H1 (cell line): ENCODE results near the genes CORO7, HMOX2 and CDIP1.

- RRBS = 25% methylated on average over 5 of the region's 17 CpGs
CAGE:
- cytosol, long polyA plus RNA = no peak
- long polyA plus RNA = no peak
- nucleus, long polyA plus RNA = no peak
These were observed 9.2 kb upstream of the DNASE1 start for GRCh38 chr16:3645219-3645796.

- RRBS = no CpG with 5 or more reads among the region's 6 CpGs
CAGE:
- cytosol, long polyA plus RNA = no peak
- long polyA plus RNA = no peak
- nucleus, long polyA plus RNA = no peak
These were observed 8.7 kb upstream of the DNASE1 start for GRCh38 chr16:3645797-3646153.

DNA sequence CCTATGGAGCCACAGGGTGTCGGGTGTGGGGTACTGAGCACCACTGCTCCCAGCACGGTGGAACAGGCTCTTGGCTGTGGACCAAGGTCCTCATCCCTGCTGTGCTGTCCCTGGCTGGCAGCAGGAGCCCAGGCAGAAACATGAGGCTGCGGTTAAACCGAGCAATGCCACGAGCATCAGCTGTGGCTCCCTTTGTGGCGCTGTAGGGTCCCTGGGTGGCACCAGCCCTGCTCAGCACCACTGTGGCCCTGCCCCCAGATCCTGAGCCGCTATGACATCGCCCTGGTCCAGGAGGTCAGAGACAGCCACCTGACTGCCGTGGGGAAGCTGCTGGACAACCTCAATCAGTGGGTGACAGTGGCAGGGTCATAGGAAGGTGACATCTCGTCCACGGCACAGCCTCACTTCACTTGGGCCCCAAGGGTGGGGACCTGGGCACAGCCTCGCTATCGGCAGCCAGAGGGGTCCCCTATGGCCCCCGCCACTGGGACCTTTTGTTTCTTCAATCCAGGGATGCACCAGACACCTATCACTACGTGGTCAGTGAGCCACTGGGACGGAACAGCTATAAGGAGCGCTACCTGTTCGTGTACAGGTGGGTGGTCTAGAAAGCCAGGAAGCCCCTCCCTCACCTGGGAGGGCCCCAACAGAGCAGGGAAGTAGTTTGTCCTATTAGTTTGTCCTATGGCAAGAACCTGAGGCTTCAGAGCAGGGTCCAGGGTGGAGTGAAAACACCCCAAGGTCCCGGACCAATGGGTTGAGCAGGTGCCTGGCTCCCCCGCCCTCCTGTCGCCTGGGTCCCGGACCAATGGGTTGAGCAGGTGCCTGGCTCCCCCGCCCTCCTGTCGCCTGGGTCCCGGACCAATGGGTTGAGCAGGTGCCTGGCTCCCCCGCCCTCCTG is 1.4 kb downstream of the DNASE1 start:
- RRBS = no CpG with 5 or more reads among the region's 26 CpGs
CAGE:
- cytosol, long polyA plus RNA = no peak
- long polyA plus RNA = no peak
- nucleus, long polyA plus RNA = no peak

DNA sequence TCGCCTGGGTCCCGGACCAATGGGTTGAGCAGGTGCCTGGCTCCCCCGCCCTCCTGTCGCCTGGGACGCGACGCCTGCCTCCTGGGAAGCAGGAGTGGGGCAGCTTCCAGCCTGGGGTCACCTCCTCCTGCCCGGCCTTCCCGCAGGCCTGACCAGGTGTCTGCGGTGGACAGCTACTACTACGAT is 1.9 kb downstream of the DNASE1 start:
- RRBS = no CpG with 5 or more reads among the region's 11 CpGs
CAGE:
- cytosol, long polyA plus RNA = no peak
- long polyA plus RNA = no peak
- nucleus, long polyA plus RNA = no peak

DNA sequence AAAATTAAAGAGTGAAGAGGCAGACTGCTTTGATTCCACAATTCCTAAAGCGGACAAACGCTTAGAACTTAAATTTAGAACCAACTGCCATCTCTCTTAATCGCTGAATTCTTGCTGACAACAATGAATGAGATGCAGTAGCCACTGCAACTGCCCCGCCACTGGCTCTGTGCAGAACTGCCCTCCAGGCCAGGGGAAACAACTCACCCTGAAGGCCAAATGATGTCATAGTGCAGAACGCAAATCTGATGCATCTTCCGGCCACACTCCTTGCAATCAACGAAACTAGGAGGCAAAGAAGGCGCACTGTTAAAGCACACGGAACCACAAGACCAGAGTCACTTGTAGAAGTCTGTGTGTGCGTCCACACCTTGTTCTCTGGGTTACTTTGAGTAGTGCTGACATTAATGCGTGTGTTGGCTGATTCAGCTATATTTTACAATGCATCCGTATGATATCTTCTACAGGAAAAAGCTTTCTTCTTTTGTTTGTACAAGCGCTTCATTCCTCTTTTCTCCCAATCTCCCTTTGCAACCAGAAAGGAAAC is 27.8 kb upstream of the TRAP1 start:
- RRBS = no CpG with 5 or more reads among the region's 13 CpGs
CAGE:
- cytosol, long polyA plus RNA = no peak
- long polyA plus RNA = no peak
- nucleus, long polyA plus RNA = no peak

DNA sequence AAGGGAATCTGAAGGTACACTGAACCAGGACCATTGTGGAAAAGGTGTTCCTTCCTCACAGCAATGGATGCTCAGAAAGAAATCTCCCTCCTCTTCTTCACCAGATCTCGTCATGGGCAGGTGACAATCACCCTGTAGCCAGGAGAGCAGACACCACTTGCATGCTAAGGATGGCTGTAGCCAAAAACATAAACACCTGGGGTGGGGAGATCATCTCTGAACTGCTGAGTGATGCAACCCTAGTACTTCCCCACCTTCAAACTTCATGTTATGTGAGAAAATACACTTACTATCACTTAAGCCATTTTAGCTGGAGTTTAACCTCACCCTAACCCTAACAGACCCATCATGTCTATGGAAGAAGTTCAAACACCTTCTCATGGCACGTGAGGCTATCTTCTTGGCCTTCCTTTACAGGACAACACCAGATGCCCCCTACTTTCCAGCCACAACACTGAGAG is 26.3 kb downstream of the CREBBP start:
- RRBS = no CpG with 5 or more reads among the region's 2 CpGs
CAGE:
- cytosol, long polyA plus RNA = no peak
- long polyA plus RNA = no peak
- nucleus, long polyA plus RNA = no peak

- RRBS = no CpG with 5 or more reads among the region's 20 CpGs
CAGE:
- cytosol, long polyA plus RNA = no peak
- long polyA plus RNA = no peak
- nucleus, long polyA plus RNA = no peak
These were observed 1.1 kb upstream of the CREBBP start for GRCh38 chr16:3881583-3881948.

DNA sequence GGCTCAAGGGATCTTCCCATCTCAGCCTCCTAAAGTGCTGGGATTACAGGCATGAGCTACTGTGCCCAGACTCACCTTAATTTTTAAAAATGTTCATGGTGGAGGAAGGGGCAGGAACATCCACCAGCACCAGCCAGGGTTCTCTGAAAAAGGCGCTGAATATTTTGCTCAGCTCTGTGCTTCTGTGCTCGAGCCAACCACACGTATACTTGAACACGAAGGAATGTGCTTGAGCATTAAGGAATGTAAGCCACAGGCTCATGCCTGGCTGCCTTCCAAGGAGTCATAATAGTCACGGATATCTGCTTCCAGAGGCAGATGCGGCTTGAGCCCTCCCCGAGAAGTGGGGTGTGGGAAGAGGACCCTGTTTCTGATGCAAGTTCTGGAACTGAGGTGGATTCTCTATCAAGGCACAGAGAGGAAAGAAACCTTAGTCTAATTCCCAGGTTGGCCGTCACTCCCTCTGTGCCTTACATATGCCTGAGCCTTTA is 65.6 kb upstream of the CREBBP start:
- RRBS = no CpG with 5 or more reads among the region's 8 CpGs
CAGE:
- cytosol, long polyA plus RNA = no peak
- long polyA plus RNA = no peak
- nucleus, long polyA plus RNA = no peak

- RRBS = 31% methylated on average over 2 of the region's 19 CpGs
CAGE:
- cytosol, long polyA plus RNA = no peak
- long polyA plus RNA = no peak
- nucleus, long polyA plus RNA = no peak
These were observed 2.3 kb downstream of the SRL start for GRCh38 chr16:4239545-4240089.

GRCh38 chr16:4273224-4273883 is 531 bp upstream of the TFAP4 start:
- RRBS = 1% methylated on average over 34 of the region's 63 CpGs
CAGE:
- cytosol, long polyA plus RNA = no peak
- long polyA plus RNA = no peak
- nucleus, long polyA plus RNA = start-site peak on the plus strand at chr16:4273143-4273544, 20 reads

DNA sequence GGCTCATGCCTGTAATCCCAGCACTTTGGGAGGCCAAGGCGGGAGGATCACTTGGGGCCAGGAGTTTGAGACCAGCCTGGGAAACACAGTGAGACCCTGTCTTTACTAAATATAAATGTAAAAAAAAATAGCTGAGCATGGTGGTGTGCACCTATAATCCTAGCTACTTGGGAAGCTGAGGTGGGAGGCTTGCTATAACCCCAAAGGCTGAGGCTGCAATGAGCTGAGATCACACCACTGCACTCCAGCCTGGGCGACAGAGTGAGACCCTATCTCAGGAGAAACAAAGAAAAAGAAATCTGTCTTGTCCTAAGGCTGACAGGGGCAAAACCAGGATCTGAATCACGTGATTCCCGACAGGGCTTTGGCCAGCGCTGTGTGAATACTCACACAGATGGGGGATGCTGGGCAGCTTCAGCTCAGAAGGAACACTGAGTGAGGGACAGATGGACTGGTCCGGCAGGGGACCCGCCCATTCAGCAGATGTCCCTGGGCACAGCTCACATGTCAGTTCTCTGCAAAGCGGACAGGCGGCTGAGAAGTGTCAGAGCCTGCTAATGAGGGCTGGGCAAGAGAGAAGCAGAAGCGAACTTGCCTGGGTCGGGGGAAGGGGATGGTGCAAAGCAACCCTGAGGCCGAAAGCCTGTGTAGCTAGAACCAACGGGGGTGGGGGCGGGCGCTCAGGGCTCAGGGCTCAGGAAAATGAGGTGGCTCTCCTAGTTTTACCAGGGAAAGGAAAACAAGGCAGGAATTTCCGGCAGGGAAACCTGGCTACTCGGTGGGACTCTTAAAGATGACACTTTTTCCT is 12.0 kb upstream of the GLIS2 start:
- RRBS = no CpG with 5 or more reads among the region's 17 CpGs
CAGE:
- cytosol, long polyA plus RNA = no peak
- long polyA plus RNA = no peak
- nucleus, long polyA plus RNA = no peak

- RRBS = 86% methylated on average over 2 of the region's 21 CpGs
CAGE:
- cytosol, long polyA plus RNA = no peak
- long polyA plus RNA = no peak
- nucleus, long polyA plus RNA = no peak
These were observed 11.7 kb downstream of the PAM16 start for GRCh38 chr16:4339224-4339958.

GRCh38 chr16:4344732-4345555 is 6.2 kb downstream of the PAM16 start:
- RRBS = no CpG with 5 or more reads among the region's 23 CpGs
CAGE:
- cytosol, long polyA plus RNA = no peak
- long polyA plus RNA = no peak
- nucleus, long polyA plus RNA = no peak

DNA sequence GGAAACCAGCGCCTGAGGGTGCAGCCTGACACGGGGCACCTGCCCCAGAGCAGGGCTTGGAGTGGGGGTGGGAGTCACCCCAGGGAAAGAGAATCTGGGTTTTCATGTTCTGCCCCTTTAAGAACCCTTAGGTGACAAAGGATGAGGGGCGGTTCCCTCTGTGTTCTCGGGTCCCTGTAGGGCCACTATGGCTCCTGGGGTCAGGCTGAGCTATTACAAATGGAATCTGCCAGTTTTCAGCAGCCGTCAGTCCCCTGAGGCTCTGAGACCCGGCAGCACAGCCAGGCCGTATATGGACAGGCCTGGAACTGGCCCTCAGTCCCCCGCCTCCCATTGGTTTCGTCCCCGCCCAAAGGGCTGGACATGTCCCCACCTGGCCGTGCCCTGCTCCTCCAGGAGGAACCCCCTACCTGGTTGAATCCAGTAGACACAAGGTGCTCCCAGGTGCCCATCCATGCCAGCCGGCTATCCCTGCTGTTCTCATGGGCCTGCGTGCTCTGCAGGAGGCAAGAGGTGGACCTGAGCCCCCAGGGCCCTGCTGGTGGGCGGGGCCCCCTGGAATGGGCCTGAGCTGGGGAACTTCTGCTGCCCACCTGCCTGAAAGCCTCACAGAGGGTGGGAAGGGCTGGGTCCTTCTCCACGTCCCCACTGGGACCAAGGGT is 16.6 kb downstream of the VASN start:
- RRBS = no CpG with 5 or more reads among the region's 15 CpGs
CAGE:
- cytosol, long polyA plus RNA = no peak
- long polyA plus RNA = no peak
- nucleus, long polyA plus RNA = no peak

GRCh38 chr16:4397262-4397532 is 19.2 kb downstream of the CORO7 start:
- RRBS = no CpG with 5 or more reads among the region's 9 CpGs
CAGE:
- cytosol, long polyA plus RNA = no peak
- long polyA plus RNA = no peak
- nucleus, long polyA plus RNA = no peak

- RRBS = no CpG with 5 or more reads among the region's 18 CpGs
CAGE:
- cytosol, long polyA plus RNA = no peak
- long polyA plus RNA = no peak
- nucleus, long polyA plus RNA = no peak
These were observed 5.8 kb downstream of the CORO7 start for GRCh38 chr16:4410450-4411189.

DNA sequence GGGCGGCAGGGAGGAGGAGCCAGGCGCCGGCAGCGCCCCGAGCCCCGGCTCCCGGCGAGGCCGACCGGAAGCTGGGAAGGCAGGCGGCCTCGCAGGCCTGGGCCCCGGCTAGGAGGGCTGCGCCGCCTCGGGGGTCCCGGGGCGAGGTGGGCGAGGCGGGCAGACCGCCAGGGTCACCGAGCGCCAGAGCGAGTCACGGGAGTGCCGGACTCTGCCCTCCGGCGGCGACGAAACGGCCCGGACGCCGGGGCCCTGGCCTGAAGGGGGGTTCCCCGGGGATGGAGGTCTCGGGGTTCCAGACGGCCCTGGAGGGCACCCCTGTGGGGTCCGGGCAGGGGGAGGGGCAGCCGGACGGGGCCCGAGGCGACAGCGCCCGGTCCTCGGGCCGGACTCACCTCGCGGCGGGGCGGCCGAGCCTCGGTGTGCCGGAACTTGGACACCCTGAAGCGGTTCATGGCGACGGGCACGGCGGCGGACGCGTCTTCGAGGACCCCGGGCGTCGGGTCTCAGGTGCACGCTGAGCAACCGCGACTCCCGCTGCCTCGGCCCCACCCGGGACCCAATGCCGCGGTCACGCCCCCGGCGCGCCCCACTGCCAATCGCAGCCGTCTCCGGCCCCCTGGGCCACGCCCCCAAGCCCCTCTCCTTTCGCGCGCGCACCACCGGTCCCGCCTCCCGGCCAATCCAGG is at the start of gene CORO7:
Gene CORO7 (minus strand): TSS at position 533 of the 689 bp plus-strand sequence.
- RRBS = 1% methylated on average over 51 of the region's 88 CpGs
CAGE:
- cytosol, long polyA plus RNA = start-site peak on the minus strand centred at position 537 of the sequence, 16 bp wide, 46 reads
- long polyA plus RNA = no peak
- nucleus, long polyA plus RNA = start-site peak on the minus strand centred at position 538 of the sequence, 60 bp wide, 149 reads

DNA sequence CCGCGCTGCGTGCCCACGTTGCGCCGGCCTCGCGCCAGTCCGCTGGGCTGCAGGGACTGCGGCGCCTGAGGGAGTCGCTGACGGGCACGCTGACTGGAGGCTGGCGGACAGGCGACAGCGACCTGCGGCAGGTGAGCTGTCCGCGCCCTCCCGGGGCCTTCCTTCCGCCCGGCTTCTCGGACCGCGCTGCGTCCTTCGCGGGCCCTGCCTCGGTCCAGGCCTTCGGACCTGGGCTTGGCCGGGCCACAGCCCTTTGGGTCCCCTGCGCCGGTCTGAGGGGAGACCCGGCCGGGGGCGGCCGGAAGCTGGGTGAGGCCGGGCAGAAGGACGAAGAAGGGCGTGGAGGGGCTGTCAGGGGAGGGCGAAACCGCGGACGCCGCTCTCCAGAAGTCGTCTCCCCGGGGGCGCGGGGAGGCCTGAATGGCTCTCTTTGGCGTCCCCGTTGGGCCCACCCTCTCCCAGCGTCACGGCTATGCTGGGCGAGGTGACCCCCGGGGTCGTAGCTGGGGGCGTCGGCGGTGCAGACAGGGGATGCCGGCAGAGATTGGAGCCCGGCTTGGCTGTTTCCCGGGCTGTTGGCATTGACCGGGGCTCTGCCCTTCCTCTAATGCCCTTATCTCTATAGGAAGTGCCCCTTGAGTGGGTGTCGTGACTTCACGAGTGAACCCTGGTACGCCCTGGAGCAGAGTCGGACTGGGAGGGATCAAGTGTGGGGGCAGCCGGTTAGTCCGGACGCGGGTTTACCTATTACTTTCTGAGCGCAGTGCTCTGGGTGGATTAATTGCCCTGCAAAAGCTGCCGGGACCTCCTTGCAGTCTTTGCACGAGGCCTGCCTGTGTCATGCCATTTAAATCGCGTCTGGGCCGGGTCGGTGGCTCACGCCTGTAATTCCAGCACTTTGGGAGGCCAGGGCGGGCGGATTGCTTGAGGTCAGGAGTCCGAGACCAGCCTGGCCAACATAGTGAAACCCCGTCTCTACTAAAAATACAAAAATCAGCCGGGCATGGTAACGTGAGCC is at the start of gene HMOX2:
Gene HMOX2 (plus strand): TSS at position 42 of the 1,018 bp plus-strand sequence.
- RRBS = 8% methylated on average over 31 of the region's 86 CpGs
CAGE:
- cytosol, long polyA plus RNA = start-site peak on the plus strand centred at position 60 of the sequence, 93 bp wide, 1,058 reads
- long polyA plus RNA = start-site peak on the plus strand centred at position 68 of the sequence, 86 bp wide, 916 and 1,018 reads in 2 replicates
- nucleus, long polyA plus RNA = start-site peak on the plus strand centred at position 76 of the sequence, 70 bp wide, 559 reads

DNA sequence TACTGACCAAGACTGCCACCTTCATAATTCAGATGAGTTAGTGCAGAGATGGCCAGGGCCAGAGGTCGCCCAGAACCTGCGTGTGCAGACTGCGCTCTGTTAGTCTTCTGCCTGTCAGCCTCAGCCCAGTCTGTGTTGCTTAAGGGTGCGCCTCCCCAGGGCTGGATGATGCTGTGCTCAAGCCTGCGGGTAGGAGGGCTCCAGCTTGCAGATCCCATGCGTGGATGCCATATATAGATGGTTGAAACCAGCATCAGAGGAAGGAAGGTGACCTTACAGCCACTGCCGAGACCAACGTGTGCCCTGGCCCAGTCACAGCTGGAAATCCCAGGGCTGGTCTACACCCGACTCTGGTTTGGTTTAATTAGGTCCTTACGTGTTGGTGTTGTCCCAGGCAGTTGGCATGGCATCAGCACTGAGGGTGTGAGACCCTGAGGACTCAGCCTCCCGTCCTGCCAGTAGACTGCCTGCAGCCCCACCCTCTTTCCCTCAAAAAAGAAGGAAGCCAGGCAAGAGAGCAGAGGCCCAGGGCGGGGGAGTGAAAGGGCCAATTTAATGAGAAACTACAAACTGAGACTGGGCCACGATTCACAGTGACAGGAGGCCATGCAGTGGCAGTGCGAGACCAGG is 27.7 kb downstream of the CDIP1 start:
- RRBS = no CpG with 5 or more reads among the region's 14 CpGs
CAGE:
- cytosol, long polyA plus RNA = no peak
- long polyA plus RNA = no peak
- nucleus, long polyA plus RNA = no peak

- RRBS = under 1% methylated on average over 36 of the region's 93 CpGs
CAGE:
- cytosol, long polyA plus RNA = start-site peak on the minus strand at chr16:4538398-4538442, 956 reads; start-site peak on the minus strand at chr16:4538769-4538830, 526 reads
- long polyA plus RNA = start-site peak on the minus strand at chr16:4538396-4538430, 371 and 174 reads in 2 replicates; start-site peak on the minus strand at chr16:4538765-4538808, 217 and 169 reads in 2 replicates
- nucleus, long polyA plus RNA = start-site peak on the minus strand at chr16:4538398-4538458, 403 reads; start-site peak on the minus strand at chr16:4538765-4538784, 103 reads
These were observed at the start of gene CDIP1 for GRCh38 chr16:4538165-4539253. Gene CDIP1, minus strand, starts transcription at chr16:4538773.